Thoracic aorta endothelial cell (primary cell): Measurements from ENCODE around the gene CUL1.

GRCh38 chr7:148697970-148699063 lies at the start of gene CUL1:
Gene CUL1, plus strand, starts transcription at chr7:148698903.
- CAGE, long polyA plus RNA: no peak

- CAGE, long polyA plus RNA: no peak
Measured at GRCh38 chr7:148715778-148716510, 17.2 kb downstream of the CUL1 start.

DNA sequence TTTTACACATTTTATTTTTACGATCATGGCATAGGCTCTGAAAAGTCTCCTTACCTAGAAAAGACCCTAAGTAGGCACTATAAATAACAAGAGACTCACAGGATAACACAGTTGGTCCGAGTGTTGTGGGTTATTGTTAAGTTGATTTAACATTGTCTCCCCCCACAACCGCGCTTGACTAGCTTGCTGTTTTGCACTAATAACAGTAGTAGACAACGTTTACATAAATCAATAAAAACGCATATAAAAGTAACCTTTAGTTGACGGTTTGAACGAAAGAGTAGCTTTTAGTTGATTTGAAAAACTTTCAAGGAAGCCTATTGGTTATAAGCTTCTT lies 57.3 kb upstream of the EZH2 start:
- CAGE, long polyA plus RNA: no peak

GRCh38 chr7:148987382-148987999 lies 40.8 kb downstream of the PDIA4 start:
- CAGE, long polyA plus RNA: no peak

DNA sequence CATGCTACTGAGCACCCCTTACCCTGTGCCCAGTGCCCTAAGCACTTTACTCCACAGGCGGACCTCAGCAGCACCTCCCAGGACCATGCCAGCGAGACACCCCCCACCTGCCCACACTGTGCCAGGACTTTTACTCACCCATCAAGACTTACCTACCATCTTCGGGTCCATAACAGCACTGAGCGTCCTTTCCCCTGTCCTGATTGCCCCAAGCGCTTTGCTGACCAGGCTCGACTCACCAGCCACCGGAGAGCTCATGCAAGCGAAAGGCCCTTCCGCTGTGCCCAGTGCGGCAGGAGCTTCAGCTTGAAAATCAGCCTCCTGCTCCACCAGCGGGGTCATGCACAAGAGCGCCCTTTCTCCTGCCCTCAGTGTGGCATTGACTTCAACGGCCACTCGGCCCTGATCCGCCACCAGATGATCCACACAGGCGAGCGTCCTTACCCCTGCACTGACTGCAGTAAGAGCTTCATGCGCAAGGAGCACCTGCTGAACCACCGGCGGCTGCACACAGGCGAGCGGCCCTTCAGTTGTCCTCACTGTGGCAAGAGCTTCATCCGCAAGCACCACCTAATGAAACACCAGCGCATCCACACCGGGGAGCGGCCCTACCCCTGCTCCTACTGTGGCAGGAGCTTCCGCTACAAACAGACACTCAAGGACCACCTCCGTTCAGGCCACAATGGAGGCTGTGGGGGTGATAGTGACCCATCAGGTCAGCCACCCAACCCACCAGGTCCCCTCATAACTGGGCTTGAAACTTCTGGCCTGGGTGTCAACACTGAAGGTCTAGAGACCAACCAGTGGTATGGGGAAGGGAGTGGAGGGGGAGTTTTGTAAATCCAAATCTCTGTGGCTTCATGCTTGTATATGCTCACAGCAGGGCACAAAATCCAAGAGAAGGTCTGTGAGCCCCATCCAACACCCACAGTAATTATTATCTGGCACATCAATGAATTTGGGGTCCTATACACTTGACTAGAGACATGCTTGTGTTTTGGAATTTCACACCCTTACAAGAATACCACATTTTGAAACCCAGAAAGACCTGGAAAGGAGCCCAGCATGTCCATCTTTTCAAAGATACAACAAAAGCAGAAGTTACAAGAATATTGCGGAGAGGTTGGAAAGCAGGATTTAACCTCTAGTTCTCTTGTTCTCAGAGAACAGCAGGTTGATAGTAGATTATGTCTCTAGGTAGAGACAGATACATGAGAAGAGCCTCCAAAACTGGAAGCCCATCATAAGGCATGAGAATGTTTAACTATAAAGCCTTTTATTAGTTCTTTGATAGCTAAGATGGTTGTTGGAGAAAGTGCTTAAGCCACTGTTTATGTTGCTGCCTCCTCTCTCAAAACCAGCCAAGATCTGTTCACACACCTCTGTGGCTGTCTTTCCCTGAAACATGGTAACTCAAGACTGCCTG lies 15.9 kb upstream of the ZNF282 start:
- CAGE, long polyA plus RNA: no peak

- CAGE, long polyA plus RNA: no peak
Measured at GRCh38 chr7:149202758-149203229, 7.4 kb downstream of the ZNF282 start.

DNA sequence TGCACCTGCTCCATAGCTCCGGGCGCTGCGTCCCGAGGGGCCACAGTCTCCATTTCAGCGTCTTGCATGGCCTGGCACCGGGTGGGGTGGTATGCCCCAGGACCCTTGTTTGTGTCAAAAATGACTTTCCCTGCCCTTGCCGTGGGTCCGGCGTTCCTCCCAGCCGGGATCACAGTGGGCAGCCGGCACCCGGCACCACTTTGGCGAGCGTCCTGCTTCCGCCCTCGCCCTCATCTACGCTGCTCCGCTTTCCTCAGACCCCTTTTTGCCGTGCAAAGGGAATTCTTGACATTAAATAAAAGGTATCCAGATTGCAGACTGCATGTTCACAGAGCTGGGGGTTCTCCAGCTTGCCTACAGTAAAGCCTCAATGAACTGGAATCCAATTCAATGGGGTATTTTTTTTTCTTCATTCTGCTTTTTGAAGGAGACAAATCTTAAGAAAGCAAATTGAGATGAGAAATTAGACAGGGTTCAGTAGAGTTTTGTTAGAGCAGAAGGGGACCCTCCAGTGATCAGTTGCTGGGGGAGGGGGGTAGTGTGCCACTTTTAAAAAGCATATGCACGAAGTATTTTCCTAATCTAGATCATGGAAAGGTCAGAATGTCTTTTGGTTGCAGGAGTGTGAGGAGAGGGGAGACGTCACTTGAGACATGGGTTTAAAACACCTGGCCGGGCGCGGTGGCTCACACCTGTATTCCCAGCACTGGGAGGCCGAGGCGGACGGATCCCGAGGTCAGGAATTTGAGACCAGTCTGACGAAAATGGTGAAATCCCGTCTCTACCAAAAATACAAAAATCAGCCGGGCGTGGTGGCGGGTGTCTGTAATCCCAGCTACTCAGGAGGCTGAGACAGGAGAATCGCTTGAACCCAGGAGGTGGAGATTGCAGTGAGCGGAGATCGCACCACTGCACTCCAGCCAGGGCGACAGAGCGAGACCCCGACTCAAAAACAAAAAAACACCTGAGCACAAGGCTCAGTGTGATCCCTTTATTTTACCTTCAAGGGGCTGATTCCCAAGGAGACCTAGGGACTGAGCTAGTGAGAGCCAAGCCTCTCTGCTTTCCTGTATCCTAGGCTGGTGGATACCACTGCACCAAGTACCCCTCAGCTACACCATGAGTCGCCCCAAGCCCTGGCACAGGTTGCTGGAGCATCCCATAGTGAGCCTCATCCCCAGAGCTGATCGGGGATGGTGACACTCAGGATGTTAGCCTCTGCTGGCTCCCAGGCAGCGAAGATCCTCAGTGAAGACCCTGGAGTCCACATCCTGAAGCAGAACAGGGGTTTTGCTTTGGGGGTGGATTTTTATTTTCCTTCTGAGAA lies 13.1 kb upstream of the ZNF212 start:
- CAGE, long polyA plus RNA: no peak

DNA sequence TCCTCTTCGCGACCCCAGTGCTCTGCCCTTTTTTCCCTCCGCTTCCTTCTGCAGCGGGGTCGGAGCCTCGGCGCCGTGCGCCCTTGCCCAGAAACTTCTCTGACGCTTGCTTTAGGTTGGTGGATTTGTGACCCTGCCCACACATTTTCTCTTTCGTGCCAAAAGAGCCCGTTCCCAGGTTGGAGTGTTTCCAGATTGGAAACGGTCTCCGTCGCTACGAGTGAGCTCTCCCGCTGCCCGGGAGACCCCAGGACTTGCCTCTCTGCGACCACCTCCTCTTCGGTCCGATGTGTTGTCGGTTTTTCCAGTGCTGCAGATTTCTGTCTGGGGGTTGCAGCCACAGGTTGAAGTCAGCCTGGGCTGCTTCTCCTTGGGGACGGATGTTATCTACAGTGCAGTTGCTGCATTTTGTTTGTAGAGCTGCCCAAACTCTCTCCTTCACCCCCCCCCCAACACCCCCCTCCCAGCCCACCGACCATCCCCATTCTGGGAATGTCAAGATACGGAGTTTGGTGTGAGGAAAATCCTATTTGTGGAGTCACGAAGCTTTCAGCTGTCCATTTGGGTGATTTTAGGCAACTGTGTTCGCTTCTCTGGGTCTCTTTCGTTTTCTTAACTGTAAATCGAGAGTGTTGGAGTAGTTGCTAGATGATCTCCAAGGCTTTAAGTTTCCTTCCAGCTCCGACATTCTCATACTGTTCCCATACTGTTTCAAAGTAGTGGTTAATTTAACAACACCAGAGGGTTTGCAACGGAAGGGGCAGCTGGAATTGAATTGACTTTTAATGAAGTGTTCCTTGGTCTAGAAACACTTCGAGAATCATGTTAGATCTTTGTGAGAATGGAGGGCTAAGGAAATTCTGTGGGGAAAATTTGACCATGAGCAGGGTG lies 736 bp downstream of the ZNF212 start:
- CAGE, long polyA plus RNA: no peak

- CAGE, long polyA plus RNA: no peak
Measured at GRCh38 chr7:149321853-149322565, 60.0 kb downstream of the ZNF783 start.

- CAGE, long polyA plus RNA: no peak
Measured at GRCh38 chr7:149686263-149686819, 28.4 kb upstream of the KRBA1 start.

DNA sequence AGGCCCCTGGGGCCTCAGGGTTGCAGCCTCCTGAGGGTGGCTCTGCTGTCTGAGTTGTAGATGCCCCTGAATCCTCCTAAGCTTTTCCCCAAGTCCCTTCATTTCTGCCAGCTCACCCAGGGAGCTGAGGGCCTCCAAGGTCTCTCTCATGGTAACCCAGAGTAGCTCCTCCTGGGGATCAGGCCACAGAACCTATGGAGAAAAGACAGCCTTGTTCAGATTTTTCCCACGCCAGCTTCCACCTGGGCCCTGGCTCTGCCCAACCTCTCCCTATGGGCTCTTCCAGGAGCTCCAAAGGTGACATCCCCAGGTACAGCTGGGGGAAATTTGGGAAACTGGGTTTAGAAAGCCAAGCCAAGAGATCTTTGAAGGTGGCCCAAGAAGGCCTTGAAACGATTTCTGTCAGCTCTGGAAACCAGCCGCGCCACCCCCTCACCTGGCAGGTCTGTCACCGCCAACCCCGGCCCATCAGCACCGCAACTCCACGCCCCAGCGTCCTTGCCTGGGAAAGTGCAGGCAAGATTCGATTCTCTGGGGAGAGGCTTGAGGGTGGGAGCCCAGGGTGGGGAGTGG lies 2.4 kb downstream of the ZNF467 start:
- CAGE, long polyA plus RNA: no peak

DNA sequence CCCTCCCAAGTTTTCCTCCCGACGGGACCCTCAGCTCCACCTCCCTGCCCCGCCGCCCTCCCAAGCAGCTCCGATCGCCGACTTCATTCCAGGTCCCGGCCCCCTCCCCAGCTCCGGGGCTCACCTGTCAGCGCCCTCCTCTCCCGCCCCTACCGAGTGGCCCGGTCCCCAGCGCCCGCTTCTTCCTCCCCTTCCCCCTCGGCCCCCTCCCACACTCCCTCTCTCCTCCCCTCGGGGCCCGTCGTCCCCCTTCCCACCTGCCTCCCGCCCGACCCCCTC lies 869 bp downstream of the ZNF467 start:
- CAGE, long polyA plus RNA: no peak

DNA sequence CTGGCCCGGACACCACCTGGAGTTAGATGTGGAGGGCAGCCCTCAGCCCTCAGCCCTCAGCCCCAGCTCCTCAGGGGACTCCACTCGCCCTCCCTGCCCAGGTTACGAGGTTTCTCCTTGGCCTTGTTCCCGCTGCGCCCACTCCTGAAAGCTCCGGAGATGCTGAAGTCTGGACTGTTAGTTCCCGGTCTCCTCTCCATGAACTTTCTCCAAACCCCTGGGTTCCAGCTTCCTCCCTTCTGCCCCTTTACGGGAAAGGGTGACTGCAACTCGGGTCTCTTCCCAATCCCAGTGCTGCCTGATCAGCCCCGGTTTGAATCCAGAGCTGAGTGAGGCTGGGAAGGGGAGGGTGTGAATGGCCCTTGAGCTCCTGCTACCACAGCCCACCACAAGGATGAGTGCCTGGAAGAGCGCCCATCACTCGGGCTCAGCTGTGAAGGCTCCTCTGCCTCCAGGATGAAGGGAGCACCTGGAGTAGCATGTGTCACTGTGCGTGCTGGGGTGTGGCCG lies 824 bp upstream of the ZNF467 start:
- CAGE, long polyA plus RNA: no peak

DNA sequence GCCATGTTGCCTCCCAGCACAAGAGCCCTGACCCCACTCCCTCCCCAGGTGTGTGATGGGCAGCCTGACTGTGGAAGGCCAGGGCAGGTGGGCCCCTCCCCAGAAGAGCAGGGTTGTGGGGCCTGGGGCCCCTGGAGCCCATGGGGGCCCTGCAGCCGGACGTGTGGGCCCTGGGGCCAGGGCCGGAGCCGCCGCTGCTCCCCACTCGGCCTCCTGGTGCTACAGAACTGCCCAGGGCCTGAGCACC lies 18.0 kb upstream of the ZNF467 start:
- CAGE, long polyA plus RNA: no peak

DNA sequence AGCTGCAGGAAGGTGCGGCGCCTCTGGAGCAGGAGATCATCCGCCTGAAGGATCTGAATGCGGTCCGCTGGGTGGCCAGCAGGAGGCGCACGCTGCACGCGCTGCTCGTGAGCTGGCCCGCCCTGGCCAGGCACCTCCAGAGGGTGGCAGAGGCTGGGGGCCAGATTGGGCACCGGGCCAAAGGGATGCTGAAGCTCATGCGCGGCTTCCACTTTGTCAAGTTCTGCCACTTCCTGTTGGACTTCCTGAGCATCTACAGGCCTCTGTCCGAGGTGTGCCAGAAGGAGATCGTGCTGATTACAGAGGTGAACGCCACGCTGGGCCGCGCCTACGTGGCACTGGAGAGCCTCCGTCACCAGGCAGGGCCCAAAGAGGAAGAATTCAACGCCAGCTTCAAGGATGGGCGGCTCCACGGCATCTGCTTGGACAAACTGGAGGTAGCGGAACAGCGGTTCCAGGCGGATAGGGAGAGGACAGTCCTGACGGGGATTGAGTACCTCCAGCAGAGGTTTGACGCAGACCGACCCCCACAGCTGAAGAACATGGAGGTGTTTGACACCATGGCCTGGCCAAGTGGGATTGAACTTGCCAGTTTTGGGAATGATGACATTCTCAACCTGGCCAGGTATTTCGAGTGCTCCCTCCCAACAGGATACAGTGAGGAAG lies 12.2 kb upstream of the ATP6V0E2 start:
- CAGE, long polyA plus RNA: no peak

- CAGE, long polyA plus RNA: no peak
Measured at GRCh38 chr7:149972565-149972947, 98.8 kb downstream of the ATP6V0E2 start.

- CAGE, long polyA plus RNA: no peak
Measured at GRCh38 chr7:150219784-150220414, 103.3 kb upstream of the LRRC61 start.

DNA sequence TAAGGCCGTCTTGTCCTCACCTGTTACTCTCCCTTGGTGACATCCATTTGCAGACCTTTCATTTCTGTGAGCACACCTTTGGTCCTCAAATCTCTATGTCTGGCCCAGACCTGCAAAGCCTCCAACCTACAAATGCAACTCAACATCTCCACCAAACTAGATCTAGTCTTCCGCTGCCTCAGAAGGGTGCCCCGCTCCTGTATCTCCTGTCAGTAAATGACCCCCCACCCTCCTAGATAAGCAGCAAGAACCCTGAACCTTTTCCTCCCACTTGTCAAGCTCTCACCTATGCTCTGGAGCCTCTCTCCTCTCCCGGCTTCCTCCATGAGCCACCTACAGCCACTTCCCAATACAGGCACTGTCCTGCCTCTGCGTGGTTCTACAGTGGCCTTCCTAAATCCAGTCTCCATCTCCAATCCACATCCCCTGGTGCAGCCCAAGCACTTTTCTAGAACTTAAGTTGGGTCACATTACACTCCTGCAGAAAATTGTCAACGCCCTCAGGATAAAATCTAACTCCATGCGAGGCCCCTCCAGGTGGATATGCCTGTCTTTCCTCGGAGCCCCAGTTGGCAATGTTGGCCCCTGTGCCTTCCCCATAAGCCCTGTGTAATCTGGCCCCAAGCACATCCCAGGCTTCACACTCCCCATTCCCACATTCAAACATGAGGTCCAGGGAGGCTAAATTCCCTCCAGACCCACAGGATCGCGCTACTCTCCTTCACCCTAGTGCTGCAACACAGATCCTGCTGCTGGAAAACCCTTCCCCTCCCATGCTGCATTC lies 45.5 kb upstream of the LRRC61 start:
- CAGE, long polyA plus RNA: no peak

GRCh38 chr7:150324030-150325093 lies 1.0 kb upstream of the ACTR3C start:
- CAGE, long polyA plus RNA: no peak

GRCh38 chr7:150334930-150336232 lies 6.0 kb downstream of the RARRES2 start:
- CAGE, long polyA plus RNA: no peak